ENCODE data around the genes TYMS and YES1.

DNA sequence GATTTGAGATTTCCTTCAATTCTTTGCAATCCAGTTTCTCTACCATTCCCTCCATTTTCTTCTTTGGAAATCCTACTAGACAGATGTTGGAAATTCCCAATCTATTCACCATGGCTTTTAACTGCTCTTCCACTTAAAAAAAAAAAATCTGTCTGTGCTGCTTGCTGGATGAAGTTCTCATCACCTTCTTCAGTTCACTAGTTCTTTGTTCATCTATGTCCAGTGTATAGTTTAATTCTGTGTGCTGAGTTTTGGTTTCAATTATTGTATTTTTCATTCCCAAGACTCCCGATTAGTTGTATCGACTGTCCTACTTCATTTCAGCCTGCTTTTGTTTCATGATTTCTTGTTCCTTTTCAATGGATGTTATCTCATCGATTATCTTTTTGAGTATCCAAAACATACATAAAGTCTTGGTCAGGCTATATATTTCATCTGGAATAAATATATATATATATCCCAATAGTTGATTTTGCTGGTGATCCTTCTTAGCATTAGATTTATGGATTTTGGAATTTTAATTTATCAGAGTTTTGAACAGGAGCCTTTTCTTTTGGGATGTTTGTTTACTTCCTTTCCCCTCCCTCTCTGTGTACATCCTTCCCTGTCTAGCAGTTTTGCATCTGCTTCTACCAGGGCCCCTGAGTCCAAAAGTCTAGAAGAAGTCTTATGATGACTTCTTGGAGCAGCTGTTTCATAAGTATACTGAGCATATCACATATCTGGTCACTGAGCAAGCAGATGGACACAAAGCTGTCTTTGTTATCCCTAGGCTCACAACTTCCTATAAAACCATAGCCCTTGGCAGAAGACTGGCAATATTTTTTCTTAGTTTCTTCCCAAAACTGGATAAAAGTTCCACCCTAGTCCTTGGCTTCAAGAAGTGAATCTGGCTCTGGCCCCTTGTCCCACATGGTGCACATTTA, 22.9 kb downstream of the THOC1 start:
- PRO-cap, 2 experiments: no peak in any of the 2 experiments

DNA sequence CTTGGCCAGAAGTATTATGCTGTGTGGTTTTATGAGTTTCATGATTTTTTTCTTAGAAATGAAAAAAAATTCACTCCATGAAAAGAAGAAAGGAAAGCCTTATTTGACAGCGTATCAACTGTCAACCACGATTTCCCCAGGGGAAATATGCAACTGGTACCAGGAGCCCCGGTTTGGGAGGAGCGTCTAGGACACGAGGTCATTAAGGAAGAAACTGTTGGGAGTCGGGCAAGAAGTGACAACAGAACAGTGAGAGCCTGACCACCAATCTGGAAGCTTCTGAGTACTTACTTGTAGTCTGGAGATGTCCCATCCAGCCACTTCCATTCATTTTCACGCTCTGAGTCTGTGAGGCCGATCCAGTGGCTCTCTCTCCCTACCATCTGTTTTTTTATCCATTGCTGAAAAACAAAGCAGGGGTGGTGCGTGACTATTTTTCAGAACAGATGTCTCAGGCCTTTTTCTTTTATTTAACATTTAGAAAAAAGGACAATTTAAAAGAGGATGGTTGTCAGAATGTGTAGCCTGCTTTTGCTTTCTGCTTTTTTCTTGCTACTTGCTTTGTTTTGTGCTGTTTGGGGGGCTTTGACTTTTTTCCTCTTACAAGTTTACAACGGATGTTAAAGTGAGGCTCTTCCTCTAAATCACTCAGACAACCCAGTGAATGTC, 63.7 kb upstream of the THOC1 start:
- PRO-cap, 2 experiments: no peak in any of the 2 experiments

DNA sequence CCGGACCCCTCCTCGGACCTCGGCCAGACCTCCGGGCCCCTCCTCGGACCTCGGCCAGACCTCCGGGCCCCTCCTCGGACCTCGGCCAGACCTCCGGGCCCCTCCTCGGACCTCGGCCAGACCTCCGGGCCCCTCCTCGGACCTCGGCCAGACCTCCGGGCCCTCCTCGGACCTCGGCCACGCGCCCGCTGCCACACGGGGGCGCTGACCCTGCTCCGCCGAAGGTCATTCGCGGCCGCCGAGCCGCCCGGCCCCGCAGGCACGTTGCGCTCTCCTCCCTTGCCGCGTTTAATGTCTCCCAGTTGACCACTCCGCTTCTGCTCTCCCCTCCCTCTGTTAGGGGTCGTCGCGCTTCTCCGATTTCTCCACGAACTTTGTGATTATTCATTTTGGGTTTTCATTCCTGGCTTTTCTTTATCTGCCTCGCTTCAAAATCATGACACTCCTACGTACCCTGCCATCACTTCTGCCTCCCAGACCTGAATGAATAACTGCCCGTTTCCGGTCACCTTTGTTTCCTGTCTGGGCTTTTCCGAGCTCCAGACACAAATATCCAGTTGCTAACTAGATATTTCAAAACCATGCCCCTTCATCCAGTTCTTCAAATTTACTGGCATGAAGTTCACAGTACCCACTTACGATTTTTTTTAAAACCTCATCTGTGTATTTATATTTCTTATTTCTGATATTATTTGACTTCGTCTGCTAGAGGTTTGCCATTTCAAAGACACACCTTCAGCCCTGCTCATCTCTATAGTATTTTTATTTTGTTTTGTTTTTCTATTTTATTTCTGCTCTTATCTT, 14.8 kb upstream of the COLEC12 start:
- PRO-cap, 2 experiments: no peak in any of the 2 experiments

- PRO-cap, 2 experiments: peak in 2 of 2 experiments; most common plus-strand start chr18:657596 (in 1); most common minus-strand start chr18:658259 (in 2)
These were observed at the start of gene TYMS for GRCh38 chr18:657444-658493. Gene TYMS, plus strand, starts transcription at chr18:657653.

DNA sequence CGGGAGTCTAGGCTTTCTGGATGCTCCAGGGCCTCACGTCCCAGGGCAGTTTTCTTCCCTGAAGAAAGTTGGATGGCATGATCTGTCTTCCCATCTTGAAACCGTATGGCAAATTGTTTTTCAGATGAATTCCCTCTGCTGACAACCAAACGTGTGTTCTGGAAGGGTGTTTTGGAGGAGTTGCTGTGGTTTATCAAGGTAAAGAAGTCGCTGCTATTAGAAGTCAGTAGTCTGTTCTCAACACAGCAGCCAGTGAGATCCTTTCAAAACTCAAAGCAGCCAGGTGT, 2.0 kb downstream of the TYMS start:
- PRO-cap, 2 experiments: no peak in any of the 2 experiments

DNA sequence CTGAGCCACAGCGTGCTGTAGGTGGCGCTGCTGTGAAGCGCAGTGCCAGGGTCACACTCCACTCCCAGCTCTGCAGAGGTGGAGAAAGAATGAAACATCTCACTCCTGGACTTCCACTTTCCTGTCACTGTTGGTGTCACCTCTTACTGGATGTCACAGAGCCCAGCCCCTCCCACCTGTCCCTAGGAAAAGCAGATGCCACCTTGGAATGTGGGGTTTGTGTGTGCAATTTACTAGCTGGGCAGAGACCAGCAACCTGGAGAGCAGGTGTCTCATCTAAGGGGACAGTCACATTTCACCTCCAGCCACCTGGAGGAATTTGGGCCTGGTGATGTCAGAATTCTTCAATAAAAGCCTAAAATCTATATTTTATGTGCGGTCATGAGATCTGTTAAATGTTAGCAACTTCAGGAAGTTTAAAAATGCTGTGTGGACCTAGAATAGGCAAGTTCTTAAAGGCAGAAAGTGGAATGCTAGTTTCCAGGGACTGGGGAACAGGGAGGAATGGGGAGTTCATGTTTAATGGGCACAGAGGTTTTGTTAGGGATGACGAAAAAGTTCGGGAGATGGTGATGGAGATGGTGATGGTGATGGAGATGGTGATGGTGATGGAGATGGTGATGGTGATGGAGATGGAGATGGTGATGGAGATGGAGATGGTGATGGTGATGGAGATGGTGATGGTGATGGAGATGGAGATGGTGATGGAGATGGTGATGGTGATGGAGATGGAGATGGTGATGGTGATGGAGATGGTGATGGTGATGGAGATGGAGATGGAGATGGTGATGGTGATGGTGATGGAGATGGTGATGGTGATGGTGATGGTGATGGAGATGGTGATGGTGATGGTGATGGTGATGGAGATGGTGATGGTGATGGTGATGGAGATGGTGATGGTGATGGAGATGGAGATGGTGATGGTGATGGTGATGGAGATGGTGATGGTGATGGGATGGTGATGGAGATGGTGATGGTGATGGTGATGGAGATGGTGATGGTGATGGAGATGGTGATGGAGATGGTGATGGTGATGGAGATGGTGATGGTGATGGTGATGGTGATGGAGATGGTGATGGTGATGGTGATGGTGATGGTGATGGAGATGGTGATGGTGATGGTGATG, 9.2 kb downstream of the TYMS start:
- PRO-cap, 2 experiments: no peak in any of the 2 experiments

GRCh38 chr18:812183-812822, at the start of gene YES1:
Gene YES1, minus strand, starts transcription at chr18:812242.
- PRO-cap, 2 experiments: peak in 2 of 2 experiments; most common plus-strand start chr18:812411 (in 1); most common minus-strand start chr18:812271 (in 2)

DNA sequence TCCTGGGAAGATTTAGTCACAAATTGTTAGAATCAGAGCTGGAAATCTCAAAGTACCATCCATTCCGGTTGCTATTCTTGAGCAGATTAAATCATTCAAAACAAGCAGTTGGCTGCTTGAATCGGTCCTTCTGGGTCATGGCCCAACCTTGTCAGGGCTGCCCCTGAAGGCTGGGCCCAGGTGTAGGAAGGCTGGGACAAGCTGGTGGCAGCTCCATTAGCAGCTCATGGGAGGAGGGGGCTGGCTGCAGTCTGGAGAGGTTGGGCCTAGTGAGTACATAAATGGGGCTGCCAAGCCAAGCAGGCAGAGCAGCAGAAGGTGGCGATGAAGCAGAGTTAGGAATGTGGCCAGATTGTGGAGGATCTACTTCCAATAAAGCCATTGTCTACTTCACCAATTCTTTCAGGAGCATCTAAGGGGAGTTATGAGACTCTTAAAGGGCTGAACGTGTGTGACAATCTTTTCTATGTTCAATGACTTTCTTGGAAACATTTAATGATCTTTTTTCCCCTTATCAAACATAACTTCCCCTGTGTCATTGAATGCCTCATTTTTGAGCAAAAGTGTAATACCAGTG, 81.4 kb downstream of the ADCYAP1 start:
- PRO-cap, 2 experiments: no peak in any of the 2 experiments

- PRO-cap, 2 experiments: peak in 2 of 2 experiments; most common plus-strand start chr18:1392357 (in 2)
These were observed 487.4 kb downstream of the ADCYAP1 start for GRCh38 chr18:1392106-1392474.

DNA sequence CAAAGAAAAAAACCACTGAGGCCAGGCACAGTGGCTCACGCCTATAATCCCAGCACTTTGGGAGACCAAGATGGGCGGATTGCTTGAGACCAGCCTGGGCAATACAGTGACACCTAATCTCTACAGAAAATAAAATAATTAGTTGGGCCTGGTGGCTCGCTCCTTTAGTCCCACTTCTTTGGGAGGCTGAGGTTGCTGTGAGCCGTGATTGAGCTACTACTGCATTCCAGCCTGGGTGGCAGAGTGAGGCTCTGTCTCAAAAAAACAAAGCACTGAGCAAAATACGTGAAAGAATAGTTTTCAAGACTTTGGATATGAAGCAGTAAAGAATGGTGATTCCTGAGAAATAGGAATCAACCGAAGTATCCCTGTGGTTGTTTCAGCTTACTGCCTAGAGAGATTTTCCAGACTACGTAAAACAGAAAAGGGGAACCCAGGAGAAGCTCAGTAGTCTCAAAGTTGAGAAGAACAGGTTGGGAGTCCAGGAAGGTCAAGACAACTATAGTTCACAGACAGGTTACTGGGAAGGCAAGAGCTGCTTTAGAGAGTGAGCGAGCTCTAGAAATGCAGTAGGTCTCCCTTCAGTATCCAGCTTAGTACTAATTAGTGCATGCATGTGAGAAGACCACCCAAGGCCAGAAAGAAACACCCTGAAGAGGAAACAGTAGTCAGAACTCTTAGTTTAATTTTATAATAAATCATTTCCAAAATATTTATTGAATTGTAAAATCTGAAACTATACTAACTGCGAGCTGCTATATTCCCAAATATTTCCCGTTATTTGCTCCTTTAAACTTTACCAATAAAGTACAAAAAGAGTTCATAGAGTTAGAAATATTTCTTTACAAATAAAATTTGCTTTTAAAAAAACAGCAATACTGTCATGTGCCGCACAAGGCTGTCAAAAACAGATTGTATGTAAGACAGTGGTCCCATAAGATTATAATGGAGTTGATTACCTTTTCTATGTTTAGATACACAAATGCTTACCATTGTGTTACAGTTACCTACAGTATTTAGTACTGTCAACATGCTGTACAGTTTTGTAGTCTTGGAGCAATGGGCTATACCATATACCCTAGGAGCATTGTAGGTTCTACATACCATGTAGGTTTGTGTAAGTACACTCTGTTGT, 55.1 kb upstream of the EMILIN2 start:
- PRO-cap, 2 experiments: no peak in any of the 2 experiments

DNA sequence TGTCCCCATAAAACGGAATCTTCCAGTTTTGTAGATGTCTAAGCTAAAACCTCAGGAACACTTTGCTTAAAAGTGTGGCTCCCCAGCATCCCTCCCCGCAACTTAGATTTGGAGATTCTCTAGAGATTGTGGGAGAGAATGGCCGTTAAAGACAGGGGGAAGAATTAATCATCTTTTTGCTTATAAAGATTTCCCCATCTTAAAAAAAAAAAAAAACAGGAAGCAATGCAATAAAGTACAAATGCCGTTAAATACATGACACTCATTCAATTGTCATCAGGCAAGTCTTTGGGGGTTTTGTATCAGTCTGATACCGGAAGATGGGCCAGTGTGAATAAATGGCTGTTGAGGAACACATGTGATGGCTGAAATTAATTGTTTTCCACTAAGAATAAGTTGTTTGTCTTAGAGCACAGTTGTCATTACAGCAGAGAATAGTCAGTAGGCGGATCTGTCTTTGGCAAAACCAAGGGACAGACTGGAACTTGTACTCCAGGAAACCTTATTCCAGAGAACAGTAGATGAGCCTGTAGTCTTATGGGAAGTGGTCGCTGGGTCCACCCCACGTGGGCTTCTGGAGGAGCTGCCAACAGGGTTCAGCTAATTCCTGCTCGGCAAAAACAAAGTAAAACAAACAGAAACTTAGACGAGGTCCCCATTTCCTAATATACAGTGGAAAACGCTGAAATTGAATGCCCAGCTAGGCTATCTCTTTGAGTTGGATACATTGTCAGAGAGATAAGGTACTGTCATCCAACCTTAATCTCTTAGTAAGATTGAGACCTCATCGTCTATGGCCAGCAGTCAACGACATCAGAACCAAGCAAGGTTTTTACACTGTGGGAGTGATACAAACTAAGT, 1.8 kb downstream of the EMILIN2 start:
- PRO-cap, 2 experiments: no peak in any of the 2 experiments

- PRO-cap, 2 experiments: no peak in any of the 2 experiments
These were observed 56.0 kb downstream of the EMILIN2 start for GRCh38 chr18:2902577-2903510.

GRCh38 chr18:2950792-2951473, 62.0 kb downstream of the LPIN2 start:
- PRO-cap, 2 experiments: no peak in any of the 2 experiments

DNA sequence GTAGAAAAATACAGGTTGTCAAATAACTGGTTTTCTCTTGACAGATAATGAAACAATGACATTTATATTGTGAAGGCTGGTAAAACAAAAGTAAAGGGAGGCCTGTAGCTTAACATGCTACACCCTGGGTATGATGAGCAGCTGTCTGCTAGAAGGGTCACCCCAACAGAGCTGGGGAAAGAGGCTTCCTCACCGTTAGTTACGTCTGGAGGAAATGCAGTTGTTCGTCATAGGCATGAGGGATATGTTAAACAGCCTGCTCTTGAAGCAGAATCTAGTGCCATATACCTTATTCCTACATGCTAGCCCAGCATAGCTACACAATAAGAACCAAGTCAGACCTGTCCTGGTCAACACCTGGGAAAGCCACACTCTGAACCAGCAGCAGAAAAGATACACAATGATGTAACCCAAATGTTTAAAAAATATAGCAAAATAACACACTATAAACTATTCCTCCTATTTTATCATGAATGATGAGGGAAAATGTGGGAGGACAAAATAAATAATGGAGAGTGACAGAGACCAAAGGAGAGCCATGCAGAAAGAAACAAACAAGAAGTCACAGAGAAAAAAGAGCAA, 49.8 kb downstream of the LPIN2 start:
- PRO-cap, 2 experiments: no peak in any of the 2 experiments

GRCh38 chr18:2964277-2965010, 48.5 kb downstream of the LPIN2 start:
- PRO-cap, 2 experiments: no peak in any of the 2 experiments

GRCh38 chr18:2968075-2969210, 44.5 kb downstream of the LPIN2 start:
- PRO-cap, 2 experiments: peak in 1 of 2 experiments; most common plus-strand start chr18:2968845 (in 1)

GRCh38 chr18:3043158-3043781, 30.3 kb upstream of the LPIN2 start:
- PRO-cap, 2 experiments: no peak in any of the 2 experiments

DNA sequence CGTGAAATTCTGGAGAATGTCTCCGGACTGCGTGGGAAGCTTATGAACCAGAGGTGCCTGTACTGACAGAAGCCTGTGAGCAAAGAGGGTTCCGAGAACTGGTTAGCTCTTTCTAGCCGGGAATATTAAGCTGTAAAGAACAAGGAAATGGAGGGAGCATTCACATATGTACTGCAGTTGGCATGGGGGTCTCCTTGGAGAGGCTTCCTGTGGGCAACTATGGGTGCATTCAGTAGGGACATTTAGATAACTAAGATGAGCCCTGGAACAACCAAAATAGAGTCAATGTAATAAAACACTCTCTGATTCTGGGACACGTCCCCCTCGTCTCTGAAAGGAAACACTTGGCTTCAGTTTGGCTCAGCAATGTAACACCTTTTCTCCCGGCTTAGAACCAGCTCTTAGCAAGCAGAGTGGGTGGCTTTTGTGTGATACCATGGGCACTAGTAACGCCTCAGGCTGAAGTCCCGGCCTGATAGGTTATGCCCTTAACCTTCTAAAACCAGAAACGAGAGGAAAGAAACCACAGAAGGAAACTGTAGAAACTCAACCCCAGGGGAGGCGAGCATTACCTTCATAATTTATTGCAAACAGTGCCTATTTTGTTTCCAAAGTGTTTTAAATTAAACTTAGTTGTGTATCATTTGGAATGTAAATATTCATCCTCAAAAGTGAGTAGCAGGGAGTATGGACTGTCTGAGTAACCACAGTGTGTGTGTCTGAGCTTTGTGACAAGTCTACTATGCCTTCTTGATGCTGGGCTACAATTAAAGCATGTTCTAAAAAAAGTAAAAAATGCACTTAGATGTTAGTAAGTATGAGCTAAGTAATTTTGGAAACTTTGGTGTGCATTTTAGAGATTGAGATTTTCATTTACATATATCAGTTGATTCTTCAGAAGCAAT, 48.9 kb upstream of the LPIN2 start:
- PRO-cap, 2 experiments: no peak in any of the 2 experiments

DNA sequence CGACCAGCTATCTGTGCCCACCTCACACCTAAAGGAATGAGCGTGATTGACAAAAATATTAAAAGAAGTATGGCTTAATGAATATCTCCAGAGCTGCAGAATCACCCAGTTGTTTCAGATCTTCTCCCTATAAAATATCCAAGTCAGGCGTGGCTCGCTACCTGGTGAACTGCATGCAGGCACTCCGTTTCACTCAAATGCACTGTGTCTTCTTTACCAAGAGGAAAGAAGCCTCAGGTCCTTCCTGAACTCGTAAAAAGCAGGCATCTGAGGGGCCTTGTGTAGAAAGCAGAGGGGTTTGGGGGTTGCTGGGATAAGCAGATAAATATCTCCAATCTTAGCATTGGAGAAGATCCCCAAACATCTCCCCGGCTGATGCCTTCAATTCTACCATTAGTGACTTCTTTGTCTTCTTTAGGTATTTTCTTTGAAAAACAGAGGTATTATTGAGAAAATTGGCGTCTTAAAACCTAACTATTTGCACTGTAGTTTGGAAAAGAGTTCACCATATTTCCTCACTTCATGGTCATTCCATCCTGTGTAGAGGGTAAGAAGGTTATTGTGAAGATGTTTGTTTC, 67.8 kb downstream of the MYOM1 start:
- PRO-cap, 2 experiments: no peak in any of the 2 experiments

DNA sequence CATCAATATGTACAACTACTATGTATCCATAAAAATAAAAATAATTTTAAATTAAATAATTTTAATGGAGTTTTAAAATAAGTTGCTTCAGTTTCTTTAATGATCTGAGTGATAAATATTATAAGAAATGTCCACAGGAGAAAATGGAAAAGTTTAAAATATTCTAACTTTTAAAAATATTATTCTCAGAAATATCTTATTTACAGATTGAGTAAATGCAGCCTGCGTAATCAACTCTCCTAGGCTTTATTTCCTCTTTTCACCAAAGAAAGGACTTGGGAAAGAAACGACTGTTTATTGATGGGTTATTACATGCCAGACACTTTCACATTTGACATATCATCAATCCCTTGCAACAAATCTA, 49.4 kb downstream of the MYOM1 start:
- PRO-cap, 2 experiments: no peak in any of the 2 experiments

Data from Metastatic Liver Carcinoma in the Adrenal Gland (tissue), 2 donors.